A375 (cell line): ENCODE results near the gene RPTOR.

GRCh38 chr17:79843560-79843924, 4.3 kb upstream of the CBX4 start:
- RAMPAGE, long total RNA = no peak

- RAMPAGE, long total RNA = no peak
Measured at GRCh38 chr17:79925019-79925657, 85.9 kb upstream of the CBX4 start.

- RAMPAGE, long total RNA = no peak
Measured at GRCh38 chr17:79985837-79986593, 49.7 kb downstream of the TBC1D16 start.

DNA sequence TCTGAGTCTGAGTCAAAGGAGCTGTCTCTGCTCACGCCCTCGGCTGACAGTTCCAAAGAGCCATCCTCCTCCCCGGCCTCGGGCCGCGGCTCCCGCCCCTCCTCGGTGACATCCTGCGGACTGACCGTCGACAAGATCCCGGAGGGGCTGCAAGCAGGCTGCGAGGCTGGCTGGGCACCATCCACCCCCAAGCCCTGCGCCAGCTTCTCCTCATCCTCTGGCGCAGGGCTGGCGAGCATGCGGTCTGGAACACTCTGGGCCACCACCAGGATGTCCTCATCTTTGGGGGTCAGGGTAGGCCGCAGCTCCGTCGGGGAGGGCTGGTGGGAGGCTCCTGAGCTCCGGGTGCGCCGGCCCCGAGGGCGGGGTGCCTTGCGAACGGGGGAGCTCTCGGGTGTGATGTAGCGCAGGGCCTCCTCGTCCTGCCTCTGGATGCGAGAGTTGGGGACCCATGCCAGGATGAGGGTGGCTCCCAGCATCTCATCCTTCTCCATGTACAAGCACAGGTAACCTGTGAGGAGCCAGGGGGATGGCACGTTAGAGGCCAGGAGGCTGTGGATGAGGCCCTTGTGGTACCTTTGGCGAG, 25.3 kb downstream of the TBC1D16 start:
- RAMPAGE, long total RNA = no peak

DNA sequence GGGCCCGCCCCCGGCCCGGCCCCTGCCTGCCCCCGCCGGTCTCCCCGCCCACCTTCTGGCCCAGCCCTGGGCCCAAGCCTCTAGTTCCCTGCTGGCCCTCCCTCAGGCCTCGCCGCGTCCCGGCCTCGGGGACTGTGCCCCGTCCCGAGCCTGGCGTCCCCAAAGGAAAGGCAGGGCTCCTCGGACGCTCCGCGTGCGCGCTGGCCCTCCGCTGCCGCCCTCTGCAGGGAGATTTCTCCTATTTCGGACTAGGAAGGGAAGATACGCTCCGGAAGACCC, 193 bp upstream of the TBC1D16 start:
- RAMPAGE, long total RNA = no peak

GRCh38 chr17:80086023-80086653, 15.2 kb upstream of the GAA start:
- RAMPAGE, long total RNA = no peak

- RAMPAGE, long total RNA = no peak
Measured at GRCh38 chr17:80101878-80102589, 653 bp downstream of the GAA start.

DNA sequence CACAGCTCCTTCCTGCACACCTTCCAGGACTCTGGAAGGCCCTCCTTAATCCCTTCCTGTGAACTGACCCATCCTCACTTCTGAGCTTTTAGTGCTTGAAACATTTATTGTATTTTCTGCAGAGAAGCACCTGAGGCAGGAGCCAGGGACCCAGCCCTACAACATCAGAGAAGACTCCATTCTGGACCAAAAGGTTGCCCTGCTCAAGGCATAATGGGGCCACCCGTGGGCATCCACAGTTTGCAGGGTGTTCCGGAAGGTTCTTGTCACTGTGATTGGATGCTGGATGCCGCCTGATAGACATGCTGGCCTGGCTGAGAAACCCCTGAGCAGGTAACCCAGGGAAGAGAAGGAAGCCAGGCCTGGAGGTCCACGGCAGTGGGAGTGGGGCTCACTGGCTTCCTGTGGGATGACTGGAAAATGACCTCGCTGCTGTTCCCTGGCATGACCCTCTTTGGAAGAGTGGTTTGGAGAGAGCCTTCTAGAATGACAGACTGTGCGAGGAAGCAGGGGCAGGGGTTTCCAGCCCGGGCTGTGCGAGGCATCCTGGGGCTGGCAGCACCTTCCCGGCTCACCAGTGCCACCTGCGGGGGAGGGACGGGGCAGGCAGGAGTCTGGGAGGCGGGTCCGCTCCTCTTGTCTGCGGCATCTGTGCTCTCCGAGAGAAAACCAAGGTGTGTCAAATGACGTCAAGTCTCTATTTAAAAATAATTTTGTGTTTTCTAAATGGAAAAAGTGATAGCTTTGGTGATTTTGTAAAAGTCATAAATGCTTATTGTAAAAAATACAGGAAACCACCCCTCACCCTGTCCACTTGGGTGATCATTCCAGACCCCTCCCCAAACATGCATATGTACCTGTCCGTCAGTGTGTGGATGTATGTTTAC, 7.9 kb upstream of the RNF213 start:
- RAMPAGE, long total RNA = no peak

- RAMPAGE, long total RNA = no peak
Measured at GRCh38 chr17:80257252-80257848, 3.3 kb upstream of the RNF213 start.

- RAMPAGE, long total RNA = no peak
Measured at GRCh38 chr17:80325009-80325431, 64.4 kb downstream of the RNF213 start.

DNA sequence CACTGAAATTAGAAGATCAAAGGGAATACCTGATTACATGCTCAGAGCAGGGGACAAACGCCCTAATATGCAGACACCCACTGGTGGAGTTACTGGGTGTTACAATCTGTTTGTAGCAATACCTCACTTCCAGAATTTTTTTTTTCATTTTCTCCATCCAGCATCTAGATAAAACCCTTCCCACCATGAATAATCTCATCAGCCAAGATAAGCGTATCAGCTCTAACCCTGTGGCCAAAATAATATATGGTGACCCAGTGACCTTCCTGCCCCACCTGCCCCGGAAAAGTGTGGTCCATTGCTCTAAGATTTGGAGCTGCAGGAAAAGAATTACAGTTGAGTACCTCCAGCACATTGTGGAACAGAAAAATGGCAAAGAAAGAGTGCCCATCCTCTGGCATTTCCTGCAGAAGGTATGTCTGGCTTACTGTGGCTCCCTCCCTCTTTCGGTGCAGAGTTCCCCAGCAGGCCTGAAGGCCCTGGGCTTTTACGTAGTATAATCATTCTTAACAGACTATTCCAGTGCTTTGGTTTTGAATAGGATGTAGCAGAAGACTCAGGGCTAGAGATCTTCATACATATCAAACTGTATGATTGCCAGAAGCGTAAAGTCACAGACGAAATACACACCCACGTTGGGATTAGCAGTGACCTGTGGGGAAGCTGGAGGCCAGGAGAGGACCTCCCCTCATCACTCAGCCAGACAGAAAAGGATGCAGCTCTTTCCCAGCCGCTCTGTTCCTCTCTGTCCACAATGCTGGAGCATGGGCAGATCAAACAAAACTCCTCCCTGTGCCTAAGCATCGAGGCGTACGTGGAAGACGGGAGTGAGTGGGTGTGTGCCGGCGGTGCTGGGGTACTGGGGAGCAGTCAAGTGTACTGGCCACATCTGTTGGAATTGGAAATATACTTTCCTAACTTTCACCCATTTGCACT, 31.2 kb upstream of the ENDOV start:
- RAMPAGE, long total RNA = no peak

DNA sequence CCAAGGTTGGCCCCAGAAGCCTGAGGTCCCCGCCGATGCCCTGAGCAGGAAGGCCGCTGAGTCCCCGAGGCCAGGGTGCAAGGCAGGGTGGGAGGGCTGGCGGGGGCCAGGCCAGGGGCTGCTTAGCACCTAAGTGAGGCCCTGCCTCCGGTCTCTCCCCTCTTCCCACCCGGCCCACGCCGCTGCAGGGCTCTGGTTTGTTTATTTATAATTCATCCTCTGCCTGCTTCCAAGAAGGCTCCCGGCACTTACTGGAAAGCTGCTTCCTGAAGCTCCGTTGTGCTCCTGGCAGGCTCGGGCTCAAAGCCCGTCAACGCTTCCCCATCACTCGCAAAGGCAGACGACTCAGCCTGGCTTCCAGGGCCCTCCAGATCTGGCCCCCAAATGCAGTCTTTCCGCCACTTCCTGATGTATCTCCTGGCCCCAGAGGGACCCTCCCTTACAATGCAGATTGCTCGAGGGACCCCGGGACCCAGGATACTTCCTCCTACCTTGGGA, 26.1 kb downstream of the NPTX1 start:
- RAMPAGE, long total RNA = no peak

DNA sequence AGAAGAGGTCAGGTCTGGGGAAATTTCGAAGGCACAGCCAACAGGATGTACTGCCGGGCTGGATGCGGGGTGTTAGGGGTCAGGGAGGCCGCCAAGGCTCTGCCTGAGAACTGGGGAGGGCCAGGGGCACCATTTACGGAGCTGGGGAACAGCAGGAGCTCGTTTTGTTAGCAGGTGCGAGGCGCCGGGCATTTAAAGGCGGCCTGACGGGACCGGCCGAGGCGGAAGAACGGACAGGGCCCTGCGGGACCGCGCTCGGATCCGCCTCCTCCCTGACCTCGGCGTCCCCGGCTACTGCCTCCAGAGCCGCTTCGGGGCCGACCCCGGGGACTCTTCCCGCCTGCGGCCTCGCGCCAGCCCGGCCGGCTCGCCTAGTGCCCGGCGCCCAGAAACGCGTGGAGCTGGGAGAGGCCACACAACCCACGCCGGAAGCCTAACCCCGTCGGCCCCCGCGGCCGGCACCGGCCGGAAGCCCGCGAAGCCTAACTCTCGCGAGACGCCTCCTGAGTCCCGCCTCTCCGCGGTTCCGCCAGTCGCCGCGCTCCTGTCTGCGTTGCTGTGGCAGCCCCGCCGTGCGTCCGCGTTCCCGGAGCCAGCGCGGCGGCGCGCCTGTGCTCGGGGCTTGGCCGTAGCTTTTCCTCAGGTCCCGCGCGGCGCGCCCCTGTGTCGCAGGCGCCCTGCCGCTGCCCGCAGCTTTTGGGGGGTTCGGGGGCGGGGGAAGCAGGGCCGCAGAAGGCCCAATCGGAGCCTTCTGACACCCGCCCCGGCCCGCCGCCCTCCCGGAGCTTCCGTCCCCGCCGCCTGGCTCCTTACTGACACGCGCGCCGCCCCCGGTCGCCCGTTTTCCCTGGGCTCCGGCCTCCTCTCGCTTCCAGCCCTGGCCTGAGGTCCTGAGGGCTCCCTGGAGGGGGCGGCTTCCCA, 21.9 kb downstream of the NPTX1 start:
- RAMPAGE, long total RNA = no peak

- RAMPAGE, long total RNA = no peak
Measured at GRCh38 chr17:80526341-80526802, 18.3 kb upstream of the RPTOR start.

- RAMPAGE, long total RNA = no peak
Measured at GRCh38 chr17:80544498-80545157, at the start of gene RPTOR. RPTOR (plus strand) TSS chr17:80544838.

DNA sequence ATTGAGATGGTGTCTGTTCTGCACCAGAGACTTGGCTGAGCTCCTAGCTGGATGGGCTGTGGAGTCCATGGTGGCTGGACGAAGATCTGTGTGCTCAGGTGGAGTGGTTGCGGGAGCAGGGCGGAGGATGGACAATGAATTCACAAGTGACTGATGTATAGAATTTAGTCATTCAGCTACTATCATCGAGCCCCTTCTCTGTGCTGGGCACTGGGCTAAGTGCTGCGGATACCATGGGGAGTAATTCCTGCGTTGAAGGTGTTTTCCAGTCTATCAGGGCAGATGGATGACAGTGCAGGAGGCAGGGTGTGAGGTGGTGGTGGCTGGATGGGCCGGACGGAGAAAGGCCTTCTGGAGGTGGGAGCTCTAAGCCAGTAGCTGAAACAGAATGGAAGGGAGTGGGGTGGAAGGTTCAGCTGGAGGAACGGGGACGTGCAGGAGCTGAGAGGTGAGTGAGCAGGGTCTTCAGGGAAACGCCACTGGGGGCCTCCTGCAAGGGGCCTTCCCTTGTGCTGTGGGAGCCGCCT, 15.6 kb downstream of the RPTOR start:
- RAMPAGE, long total RNA = no peak

DNA sequence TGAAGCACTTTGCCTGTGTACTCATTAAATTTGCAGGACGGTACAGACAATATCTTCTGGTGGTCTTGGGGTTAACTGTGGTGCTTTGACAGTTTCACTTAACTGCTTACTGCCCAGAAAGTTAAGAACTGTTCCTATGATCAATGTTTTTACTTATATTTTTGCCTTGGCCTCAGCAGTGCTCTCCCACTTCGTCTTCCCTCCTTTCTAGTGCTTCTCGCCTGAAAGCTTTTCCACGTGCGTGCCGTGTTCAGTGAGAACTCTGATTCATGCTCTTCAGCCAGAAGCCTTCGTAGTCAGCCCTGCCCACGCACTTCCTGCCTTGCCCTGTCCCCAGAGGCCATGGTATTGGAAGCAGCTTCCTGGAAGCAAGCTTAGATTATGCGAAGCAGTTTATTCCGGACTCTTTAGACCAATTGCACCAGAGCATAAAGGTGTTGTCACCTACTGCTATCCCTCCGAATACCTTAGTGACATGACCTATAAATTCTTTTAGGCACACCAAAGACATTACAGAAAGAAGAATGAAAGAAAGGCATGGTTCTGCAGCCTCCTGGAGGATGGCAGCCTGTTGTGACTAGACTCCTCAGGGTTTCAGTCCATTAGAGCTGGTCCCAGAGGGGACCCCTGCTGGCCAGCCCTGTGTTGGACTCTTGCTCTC, 105.1 kb downstream of the RPTOR start:
- RAMPAGE, long total RNA = no peak

DNA sequence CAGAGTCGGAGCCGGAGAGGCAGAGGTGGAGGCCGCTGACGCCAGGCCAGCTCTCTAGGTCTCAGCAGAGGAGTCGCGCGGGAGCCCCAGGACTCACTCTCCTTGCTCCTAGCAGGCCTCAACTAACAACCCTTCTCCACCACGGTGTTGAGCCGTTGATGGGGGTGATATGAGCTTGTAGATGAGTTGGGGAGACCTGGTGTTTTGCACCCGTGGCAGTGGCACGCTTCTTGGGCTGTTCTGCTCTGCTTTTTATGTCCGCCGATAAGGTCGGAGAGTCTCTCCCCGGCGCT, 116.6 kb downstream of the RPTOR start:
- RAMPAGE, long total RNA = no peak

DNA sequence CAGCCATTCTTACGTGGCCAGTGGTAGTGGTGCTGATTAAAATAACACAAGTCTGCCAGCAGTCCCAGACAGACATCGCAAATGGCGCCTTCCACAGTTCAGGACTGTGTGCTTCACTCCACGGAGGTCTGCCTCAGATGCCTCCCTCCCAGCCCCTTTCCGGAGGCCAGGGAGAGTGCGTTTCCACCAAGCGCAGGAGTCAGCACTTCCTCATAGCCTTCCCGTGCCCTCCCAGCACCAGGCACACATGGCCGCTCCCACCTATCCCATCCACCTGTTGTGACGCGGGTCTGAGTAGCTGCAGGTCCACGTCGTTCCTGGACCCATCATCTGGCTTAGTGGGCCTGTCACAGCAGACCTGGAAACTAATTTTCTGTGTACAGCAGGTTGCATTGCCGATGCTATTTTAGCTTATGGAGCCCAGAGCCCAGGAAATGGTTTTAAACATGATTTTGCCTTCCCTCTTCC, 205.7 kb downstream of the RPTOR start:
- RAMPAGE, long total RNA = no peak

- RAMPAGE, long total RNA = no peak
Measured at GRCh38 chr17:80793823-80794322, 197.8 kb upstream of the CHMP6 start.